Urinary bladder (tissue), 3 donors: ENCODE data around the genes CCDC182 and DYNLL2.

GRCh38 chr17:56819881-56820206 lies 13.9 kb downstream of the C17orf67 start:
- PRO-cap = unidirectional peak, plus-strand start at chr17:56819953
- RAMPAGE, long total RNA = no peak

DNA sequence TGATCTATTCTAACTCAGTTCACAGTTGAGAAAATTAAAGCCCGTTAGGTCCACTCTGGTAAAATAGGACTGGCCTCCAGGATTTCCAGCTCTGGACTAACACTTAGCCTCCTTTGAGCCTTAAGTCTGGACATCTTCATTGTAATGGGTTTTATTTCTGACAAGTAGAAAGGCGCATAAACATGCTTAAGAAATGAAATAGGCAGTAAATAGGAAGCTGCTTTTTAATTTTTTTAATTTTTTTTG lies 1.9 kb downstream of the DGKE start:
- PRO-cap = no peak
- RAMPAGE, long total RNA = no peak

DNA sequence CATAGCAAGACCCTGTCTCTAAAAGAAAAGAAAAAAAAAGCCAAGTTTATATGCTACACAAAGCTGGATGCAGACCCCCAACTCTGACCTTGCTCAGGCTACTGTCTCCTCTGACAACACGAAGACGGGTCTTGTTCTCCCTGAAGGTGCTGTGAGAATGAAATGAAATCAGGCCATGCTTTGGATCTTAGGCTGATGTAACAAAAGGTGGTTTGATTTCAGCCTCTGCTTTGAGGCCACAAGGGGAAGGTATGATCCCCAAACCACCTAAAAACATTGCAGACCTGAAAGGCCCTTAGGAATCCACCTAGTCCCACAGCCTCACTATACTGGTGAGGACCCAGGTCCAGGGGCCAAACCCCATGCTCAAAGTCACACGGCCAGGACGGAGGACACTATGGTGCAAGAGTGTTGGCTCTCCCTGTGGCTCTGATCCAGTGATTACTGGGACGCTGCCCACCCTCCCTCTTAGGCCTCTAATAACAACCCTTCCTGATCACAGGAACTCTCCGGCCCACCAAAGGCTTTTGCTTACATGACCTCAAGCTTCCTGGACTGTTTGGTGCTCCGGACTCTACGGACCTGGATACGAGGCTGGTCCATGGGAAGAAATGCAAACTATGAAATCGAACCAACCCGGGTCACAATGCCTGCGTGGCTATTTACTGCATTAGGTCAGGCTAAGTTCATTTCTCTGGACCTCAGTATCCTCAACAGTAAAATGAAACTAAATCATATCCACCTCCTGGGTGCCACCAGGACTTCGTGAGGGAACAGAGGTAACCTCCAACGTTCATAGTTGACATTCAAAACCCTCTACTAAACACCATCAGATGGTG lies 1.6 kb downstream of the TRIM25 start:
- PRO-cap = bidirectional peak, plus-strand start at position 383 of the sequence, minus-strand start at position 331 of the sequence; bidirectional peak, plus-strand start at position 554 of the sequence, minus-strand start at position 431 of the sequence
- RAMPAGE, long total RNA = no peak

GRCh38 chr17:56938113-56938586 lies 22.7 kb downstream of the COIL start:
- PRO-cap = bidirectional peak, plus-strand start at chr17:56938440, minus-strand start at chr17:56938315
- RAMPAGE, long total RNA = no peak

DNA sequence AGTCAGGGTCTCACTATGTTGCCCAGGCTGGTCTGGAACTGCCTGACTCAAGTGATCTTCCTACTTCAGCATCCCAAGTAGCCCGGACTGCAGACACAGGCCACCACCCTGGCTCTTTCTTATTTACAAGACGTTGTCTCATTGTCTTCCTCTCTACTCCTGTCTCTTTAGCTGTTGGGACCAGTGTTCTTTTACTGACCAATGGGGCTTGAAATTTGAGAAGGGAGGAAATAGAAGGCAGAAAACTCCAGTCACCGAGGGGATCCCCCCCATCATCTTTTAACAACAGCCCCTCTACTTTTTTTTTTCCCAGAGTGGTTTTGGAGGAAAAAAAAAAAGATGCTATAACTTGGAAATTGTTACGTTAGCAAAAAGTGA lies 1.2 kb downstream of the SCPEP1 start:
- PRO-cap = no peak
- RAMPAGE, long total RNA = no peak

DNA sequence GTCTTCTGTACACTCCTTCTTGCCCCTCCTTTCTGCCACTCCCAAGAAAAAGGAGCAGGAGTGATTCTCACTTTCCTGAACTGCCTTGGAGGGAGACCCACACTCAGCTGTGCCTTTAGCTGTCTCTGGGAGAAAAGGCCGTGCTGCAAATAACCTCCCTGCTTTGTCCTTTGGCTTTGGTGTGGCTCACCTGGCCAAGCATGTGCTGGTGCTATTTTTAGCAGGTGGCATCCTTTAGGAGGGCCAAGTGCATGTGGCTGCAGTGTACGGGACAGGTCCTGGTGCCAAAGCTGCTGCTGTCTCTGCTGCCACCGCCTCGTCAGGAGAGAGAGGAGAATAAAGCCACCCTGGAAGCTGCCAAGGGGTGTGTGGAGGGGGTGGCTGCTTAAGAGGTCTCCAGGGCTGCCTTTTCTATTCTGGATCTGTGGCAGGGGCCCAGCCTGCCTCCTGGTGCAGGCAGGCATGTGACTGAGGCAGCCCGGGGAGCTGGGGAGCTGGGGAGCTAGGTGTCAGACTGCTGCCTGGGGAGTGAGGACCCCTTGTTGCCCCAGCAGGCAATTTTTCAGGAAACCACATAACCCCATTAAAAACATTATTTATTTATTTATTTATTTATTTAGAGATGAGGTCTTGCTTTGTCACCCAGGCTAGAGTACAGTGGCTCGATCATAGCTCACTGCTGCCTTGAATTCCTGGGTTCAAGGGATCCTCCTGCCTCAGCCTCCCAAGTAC lies 6.2 kb downstream of the AKAP1 start:
- PRO-cap = bidirectional peak, plus-strand start at position 512 of the sequence, minus-strand start at position 137 of the sequence
- RAMPAGE, long total RNA = no peak

GRCh38 chr17:57259833-57260154 lies 3.5 kb downstream of the MSI2 start:
- PRO-cap = no peak
- RAMPAGE, long total RNA = no peak

GRCh38 chr17:57285333-57286222 lies 29.3 kb downstream of the MSI2 start:
- PRO-cap = no peak
- RAMPAGE, long total RNA = no peak

GRCh38 chr17:57292789-57293456 lies 36.6 kb downstream of the MSI2 start:
- PRO-cap = no peak
- RAMPAGE, long total RNA = no peak

GRCh38 chr17:57293928-57295092 lies 38.0 kb downstream of the MSI2 start:
- PRO-cap = no peak
- RAMPAGE, long total RNA = no peak

DNA sequence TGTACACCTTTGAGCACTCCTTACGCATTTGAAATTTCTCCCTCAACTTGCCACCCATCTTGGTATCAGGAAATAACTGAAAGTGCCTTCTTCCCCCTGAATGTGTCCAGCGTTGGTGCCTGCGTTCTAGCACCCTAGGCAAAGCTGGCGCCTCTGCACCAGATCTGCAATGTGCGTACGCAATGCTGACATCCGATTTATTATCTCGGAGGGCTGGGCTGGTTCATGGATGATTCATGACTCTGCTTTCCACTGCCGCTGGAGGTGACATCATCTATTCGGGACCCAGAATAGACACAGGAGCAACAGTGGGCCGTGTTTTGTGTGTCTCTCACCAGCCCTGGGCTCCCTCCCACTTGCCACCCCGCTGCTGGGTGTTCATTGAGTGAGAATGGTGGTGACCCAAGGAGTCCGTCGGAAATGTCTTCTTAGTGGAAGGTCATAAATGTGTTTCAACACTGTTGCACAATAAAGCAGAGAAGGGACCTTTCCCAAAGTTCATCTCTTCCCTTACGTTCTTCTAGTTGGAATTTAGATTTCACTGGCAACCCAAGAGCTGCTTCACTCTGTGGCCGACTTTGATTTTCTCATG lies 203.2 kb downstream of the CCDC182 start:
- PRO-cap = bidirectional peak, plus-strand start at position 299 of the sequence, minus-strand start at position 171 of the sequence
- RAMPAGE, long total RNA = no peak

DNA sequence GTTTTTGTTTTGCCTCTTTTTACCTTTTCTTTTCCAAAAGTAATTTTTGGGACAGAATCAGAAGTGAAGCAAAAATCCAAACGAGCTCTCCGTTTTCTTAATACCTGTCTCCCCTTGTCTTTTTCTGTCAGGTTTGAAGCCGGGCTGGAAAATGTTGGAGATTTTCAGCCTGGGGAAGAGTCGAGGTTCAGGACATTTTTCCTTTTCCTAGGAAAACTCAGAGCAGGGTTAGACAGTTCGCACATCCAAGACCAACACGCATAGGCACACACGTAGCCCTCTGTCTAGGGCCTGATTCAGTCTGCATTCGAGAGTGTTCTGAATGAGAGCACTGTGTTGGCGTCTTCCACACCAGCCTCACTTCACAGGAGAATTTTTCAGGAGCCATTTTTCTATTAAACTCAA lies 194.5 kb downstream of the CCDC182 start:
- PRO-cap = no peak
- RAMPAGE, long total RNA = no peak

GRCh38 chr17:57671705-57672532 lies 73.2 kb downstream of the CCDC182 start:
- PRO-cap = no peak
- RAMPAGE, long total RNA = no peak

DNA sequence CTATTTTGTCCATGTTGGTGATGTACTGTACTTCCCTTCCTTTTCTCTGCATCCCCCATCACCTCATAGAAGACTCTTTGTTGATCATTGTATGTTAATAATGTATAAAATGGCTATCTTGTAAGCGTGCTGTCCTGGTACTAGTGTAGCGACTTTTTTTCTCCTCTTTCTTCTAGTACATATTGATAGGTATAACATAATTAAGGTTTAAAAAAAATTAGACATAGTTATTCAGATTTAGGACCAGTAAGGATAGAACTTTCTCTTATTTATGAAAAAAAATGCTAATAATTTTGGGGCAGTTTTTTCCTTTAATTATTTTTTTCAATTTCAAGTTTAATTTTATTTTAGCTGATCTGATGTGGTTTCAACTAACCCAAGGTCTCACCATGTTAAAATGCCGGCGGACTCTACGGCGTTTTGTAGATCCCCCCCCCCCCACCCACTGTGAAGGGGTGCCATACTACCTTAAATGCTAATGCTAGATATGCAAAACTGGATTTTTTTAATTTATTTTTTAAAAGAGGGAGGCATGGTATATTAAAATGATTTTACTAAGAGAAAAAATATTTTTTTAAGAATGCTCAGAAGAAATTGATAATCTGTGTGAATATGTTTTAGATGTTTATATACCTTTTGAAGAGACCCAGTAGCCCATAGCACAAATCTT lies 63.1 kb downstream of the CCDC182 start:
- PRO-cap = no peak
- RAMPAGE, long total RNA = no peak

- PRO-cap = no peak
- RAMPAGE, long total RNA = no peak
These were observed at the start of gene CCDC182 for GRCh38 chr17:57745182-57745597. CCDC182 (minus strand) TSS chr17:57745299.

GRCh38 chr17:57867908-57868417 lies 18.1 kb upstream of the MRPS23 start:
- PRO-cap = bidirectional peak, plus-strand start at chr17:57868292, minus-strand start at chr17:57868193
- RAMPAGE, long total RNA = no peak

DNA sequence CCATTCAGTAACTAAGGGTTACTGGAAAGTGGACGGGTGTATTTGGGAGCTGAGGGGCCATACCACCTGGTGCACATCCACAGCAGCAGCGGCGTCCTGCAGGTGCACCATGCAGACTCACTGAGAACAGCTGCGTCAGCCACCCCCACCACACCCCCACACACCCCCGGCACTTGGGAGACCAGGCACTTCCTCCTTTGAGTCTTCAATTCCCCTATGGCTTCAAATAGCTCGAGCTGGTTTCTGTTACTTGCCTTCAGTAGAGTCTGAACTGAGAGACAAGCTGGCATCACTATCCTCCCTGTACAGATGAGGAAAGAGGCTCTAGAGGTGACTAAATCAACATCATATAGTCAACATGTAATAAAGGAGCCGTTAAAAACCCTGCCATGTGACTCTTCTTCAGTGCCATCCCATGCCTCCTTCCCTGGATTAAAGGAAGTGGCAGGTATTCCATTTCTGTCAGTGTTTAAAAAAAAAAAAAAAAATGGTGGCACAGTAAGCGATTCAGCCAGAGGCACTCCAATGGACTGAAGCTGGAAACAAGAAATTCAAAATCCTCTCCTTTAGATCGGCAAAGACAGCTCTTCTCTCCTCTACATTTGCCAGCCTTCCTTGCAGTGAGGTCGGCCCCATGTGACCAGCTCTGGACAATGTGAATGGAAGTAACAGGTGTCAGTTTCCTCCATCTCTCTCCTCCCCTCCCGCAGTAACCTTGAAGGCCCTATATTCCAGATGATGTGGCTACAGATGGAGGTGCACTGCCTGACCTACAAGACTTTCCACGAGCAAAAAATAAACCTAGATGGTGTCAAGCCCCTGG lies 15.2 kb downstream of the CUEDC1 start:
- PRO-cap = no peak
- RAMPAGE, long total RNA = no peak

DNA sequence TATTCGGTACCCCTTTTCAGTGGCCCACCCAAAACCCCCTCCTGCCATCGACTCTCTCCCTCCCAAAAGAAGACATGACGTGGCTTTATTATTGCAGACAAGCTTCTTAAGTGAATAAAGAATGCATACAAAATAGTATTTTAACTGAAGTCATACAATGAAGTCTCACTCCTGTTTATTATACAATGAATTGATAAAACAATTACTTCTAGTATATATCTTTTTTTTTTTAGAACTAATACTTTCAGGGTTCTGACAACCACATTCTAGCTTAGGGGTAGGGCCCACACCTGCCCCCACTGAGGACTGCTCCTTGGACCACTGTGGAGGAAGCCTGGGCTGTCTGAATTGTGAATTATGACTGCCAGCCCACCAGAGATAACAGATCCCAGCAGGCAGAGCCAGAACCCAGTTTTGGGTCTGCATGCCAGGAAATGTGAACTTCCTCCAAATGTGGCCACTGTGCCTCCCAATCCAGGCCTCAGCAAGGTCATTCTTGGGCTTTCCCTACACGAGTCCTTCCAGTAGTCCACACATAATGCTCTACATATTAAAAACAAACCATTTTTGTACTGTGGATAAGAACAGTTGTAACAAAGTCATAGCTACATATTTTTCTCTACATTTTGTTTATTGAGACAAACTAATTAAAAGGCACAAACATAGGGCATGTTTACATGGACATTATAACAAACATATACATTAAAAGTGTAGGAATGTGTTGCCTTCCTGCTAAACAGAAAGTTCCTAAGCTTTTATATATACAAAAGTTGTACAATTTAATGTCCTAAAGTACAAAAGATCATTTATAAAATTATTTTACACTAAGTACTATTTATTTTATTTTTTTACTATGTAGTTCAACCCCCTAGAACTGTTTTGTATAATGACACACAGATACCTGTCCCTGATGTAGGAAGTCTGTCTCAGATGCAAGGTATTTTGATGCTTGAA lies 15.8 kb downstream of the VEZF1 start:
- PRO-cap = no peak
- RAMPAGE, long total RNA = no peak

DNA sequence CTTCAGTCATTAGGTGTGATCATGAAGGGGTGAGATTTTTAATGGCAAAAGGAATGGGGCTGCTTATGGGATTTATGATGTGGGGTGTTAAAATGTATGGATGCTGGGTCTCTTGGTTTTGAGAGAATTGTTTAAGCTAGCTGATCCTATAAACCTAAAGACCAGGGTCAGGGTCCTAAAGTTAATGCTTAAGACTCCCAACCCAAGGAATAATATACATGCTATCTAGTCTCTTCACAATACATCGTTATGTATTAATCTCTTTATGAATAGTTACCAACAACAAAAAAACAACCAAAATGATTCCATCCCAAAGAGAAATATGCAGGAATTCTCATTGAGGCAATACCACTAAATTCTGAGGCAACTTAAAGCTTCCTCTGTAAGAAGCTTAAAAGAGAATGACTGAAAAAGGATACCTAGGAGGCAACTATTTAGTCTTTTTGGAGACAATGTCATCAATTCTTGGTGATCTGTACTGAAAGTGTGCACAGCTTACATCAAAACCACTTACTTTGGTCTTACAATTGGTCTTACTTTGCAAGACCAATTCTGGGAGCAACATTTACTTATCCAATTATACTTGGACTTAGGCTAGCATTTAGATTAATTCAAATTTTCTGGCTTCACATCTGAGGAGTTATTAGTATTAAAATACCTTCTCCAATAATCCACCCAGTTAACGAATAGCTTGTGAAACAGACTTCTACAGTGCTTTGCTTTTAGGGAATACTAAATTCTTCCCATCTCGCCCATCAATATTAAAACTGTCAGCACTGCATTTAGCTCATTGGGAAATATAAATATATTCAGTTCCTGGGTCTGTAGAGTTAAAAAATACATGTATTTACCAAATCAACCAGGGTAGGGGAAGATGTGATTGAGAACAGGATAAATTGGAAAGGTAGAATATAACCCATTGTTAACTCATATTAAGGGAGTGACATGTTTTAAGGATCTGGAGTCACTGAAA lies 8.9 kb upstream of the VEZF1 start:
- PRO-cap = no peak
- RAMPAGE, long total RNA = no peak

DNA sequence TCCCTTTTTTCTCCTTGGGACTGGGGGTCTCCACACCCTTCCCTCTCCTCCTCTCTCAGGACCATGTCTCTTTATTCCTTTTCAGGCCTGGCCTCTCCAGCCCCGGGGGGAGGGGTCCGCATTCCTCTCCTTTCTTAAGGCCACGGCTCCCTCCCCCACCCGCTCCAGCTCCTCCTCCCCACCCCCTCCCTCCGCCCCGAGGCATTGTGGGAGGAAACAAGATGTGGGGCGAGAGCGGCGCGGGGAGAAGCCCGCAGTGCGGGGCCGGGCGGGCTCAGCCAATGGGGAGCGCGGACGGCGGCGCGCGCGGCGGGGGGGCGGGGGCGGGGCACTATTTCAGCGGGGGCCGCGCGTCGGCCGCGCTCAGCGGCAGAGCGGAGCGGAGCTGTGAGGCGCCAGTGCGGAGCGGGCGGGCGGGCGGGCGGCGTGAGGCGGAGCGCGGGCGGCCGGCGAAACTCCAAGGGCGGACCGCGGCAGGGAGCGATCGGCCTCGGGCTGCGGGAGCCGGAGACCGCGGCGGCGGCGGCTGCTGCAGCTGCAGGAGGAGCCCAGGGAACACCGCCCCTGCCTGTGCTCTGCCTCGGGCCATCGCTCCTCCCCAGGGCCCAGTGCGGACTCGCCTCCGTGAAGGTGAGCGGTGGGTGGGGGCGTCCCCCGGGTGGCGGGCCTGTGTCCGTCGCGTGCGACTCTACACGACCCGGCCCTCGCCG lies at the start of gene DYNLL2:
Gene DYNLL2, plus strand, starts transcription at position 366 of the 710 bp plus-strand sequence.
- PRO-cap = bidirectional peak, plus-strand start at position 366 of the sequence, minus-strand start at position 176 of the sequence
- RAMPAGE, long total RNA = no peak